ENCODE measurements around a stretch of chr9.

- PRO-cap, 7 experiments = no peak in any of the 7 experiments
- RAMPAGE, long total RNA, 2 experiments = no peak in any of the 2 experiments
Observed at GRCh38 chr9:107389568-107390115, 99.9 kb downstream of the KLF4 start.

DNA sequence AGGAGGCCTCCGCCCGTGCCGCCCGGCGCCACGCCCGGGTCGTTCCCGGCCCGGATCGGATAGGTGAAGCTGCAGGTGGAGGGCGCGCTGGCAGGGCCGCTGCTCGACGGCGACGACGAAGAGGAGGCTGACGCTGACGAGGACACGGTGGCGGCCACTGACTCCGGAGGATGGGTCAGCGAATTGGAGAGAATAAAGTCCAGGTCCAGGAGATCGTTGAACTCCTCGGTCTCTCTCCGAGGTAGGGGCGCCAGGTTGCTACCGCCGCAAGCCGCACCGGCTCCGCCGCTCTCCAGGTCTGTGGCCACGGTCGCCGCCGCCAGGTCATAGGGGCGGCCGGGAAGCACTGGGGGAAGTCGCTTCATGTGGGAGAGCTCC is 1.7 kb downstream of the KLF4 start:
- PRO-cap, 7 experiments = peak in 1 of 7 experiments; most common minus-strand start position 302 of the sequence (in 1)
- RAMPAGE, long total RNA, 2 experiments = no peak in any of the 2 experiments

GRCh38 chr9:107614618-107615275 is 125.2 kb upstream of the KLF4 start:
- PRO-cap, 7 experiments = no peak in any of the 7 experiments
- RAMPAGE, long total RNA, 2 experiments = no peak in any of the 2 experiments

DNA sequence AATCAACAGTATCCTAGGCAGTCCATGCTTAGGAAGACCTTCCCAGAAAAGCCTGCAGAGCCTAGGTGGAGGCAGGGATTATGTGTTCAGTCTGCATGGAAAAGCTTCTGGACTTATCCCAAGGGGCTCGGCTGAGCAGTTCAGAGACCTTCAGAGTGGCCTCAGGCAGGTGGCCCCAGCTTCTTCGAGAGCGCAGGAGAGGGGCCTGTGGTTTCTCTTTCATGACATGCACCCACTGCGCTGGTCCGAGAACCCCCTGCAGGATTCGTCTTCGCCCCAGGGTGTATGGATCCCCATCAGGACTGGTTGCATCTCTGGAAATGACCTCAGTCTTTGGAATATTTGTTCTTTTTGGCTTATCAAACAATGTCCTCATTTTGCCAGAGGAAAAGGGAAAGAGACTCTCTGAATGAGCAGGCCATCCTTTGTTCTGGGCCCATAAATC is 177.8 kb upstream of the KLF4 start:
- PRO-cap, 7 experiments = peak in 1 of 7 experiments; most common minus-strand start position 321 of the sequence (in 1)
- RAMPAGE, long total RNA, 2 experiments = no peak in any of the 2 experiments

GRCh38 chr9:107711406-107712216 is 222.0 kb upstream of the KLF4 start:
- PRO-cap, 7 experiments = no peak in any of the 7 experiments
- RAMPAGE, long total RNA, 2 experiments = no peak in any of the 2 experiments

GRCh38 chr9:107737665-107738873 is 248.5 kb upstream of the KLF4 start:
- PRO-cap, 7 experiments = peak in 5 of 7 experiments; most common plus-strand start chr9:107738223 (in 5); most common minus-strand start chr9:107738351 (in 1)
- RAMPAGE, long total RNA, 2 experiments = no peak in any of the 2 experiments

DNA sequence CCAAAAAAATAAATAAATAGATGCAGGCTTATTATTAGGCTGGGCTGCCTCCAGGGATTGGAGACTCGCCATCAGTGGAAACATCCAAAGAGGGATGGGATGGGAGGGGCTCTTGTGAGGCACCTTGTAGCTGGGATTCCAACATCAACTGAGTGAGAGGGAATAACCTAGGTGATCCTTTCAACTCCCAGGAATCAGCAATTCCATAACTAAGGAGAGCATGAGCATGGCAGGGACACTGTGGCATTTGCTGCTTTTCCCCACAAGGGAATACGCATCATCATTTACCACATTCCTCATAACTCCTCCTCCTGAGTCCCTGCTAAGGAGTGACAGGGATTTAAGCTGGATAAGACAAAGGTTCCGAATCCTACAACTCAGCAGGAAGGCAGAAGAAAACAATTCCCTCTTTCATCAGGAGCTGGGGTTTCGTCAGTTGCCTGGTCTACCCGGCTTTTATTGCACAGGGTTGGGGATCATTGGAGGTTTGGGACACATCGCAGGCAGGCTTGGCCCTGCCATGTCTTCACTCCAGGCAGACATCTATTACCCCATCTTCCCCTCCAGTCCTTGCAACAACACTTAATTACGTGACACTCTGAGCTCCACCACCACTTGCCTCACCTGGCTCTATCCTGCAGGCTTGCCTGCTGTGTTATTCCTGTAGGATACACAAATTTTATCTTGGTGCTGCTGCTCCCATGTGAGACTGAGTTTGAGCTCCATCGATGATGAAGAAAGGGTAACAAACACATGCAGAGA is 562.9 kb upstream of the KLF4 start:
- PRO-cap, 7 experiments = no peak in any of the 7 experiments
- RAMPAGE, long total RNA, 2 experiments = no peak in any of the 2 experiments

GRCh38 chr9:108156368-108156990 is 666.9 kb upstream of the KLF4 start:
- PRO-cap, 7 experiments = no peak in any of the 7 experiments
- RAMPAGE, long total RNA, 2 experiments = no peak in any of the 2 experiments

DNA sequence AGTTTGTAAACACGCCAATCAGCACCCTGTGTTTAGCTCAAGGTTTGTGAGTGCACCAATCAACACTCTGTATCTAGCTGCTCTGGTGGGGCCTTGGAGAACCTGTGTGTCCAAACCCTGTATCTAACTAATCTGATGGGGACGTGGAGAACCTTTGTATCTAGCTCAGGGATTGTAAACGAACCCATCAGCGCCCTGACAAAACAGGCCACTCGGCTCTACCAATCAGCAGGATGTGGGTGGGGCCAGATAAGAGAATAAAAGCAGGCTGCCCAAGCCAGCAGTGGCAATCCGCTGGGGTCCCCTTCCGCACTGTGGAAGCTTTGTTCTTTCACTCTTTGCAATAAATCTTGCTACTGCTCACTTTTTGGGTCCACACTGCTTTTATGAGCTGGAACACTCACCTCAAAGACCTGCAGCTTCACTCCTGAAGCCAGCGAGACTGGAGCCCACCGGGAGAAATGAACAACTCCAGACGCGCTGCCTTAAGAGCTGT is 461.6 kb downstream of the ACTL7B start:
- PRO-cap, 7 experiments = no peak in any of the 7 experiments
- RAMPAGE, long total RNA, 2 experiments = no peak in any of the 2 experiments

DNA sequence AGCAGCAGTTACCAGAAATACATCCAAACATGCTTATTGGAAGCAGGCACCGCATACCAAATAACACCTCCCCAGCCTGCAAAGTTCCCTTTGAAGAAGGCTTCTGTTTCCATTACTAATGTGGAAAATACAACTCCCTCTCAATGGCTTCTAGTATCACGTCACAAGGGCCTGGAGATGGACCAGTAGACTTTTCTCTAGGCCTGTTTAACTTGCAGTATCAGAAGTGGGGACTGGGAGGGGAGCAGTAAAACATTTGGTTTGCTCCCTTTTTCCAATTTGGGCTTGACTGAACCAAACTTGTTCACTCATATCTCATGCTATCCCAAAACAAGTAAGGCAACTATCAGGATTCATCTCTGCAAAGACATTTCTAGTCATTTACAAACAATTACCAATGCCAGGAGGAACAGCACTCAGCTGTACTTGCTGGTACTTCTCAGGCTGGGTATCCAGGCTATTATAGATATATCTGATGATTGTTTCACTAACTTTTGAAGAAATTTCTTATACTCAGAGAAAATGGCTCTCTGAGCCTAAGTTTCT is 20.6 kb downstream of the TMEM245 start:
- PRO-cap, 7 experiments = peak in 5 of 7 experiments; most common plus-strand start position 220 of the sequence (in 5); most common minus-strand start position 65 of the sequence (in 3)
- RAMPAGE, long total RNA, 2 experiments = no peak in any of the 2 experiments

DNA sequence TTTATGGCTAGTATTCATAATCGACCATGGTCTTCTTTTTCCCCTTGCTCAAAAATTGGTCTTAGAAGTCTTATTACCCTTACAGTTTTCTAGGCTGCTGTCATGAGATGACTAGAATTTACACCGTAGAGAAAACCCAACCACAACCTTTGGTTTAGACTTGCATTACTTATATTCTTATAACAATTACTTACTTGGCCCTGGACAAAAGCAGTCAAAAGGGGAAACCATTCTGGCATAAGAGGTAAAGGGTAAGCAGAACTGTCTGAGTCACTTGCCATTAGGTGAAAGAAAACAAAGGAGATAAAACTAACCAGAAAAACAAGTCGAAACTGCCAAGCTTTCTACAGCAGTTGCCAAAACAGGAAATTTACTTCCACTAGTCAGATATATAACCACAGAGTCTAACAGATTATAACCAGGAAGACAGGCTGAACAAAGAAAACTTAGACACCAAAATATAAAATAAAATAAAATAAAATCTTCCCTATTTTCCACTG is 17.9 kb downstream of the TMEM245 start:
- PRO-cap, 7 experiments = peak in 2 of 7 experiments; most common plus-strand start position 421 of the sequence (in 2); most common minus-strand start position 286 of the sequence (in 1)
- RAMPAGE, long total RNA, 2 experiments = no peak in any of the 2 experiments

DNA sequence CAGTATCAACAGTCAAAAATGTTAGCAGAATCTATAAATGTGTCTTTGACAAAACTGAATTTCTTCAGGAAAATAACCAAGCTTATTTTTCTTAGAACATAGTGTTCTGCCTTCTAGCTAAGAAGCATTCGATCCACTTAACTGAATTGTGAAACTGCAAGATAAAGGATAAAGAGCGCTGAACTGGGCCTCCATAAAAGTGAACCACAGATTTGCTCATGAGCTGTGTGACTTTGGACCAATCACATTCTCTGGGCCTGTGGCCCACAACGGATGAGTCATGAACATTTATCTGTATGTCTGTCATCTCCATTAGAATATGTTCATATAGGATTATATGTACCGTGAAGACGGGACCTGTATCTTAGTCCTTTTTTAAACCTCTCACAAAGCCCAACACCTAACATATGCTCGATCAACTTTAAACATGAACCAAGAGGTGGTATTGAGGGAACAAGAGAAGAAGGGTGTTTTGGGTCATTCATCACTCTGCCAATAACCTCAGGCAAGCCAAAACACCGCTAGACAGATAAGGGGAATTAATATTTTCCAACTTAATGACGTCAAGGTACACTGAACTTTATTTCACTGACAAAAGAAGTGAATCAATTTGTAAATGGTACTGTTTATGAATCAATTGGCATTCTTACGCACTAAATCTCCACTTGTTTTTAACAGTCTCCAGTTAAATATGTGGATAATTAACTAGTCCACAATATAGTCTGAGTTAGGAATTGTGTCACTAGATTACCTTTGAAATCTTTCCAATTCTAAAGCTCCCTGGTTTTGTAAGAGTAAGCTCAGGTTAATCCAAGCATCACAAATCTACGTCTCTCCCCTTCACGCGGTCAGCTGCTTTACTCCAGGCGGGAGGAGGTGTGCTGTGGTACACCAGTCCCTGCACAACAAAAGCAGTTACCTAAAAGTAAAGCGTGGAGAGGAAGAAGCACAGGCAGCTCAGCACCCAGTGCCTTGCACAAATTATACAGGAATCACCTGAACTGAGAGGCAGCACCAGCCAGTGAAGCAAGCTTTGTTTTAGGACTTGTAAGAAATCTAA is 1.6 kb downstream of the TMEM245 start:
- PRO-cap, 7 experiments = peak in 4 of 7 experiments; most common plus-strand start position 149 of the sequence (in 1); most common minus-strand start position 143 of the sequence (in 4)
- RAMPAGE, long total RNA, 2 experiments = no peak in any of the 2 experiments

DNA sequence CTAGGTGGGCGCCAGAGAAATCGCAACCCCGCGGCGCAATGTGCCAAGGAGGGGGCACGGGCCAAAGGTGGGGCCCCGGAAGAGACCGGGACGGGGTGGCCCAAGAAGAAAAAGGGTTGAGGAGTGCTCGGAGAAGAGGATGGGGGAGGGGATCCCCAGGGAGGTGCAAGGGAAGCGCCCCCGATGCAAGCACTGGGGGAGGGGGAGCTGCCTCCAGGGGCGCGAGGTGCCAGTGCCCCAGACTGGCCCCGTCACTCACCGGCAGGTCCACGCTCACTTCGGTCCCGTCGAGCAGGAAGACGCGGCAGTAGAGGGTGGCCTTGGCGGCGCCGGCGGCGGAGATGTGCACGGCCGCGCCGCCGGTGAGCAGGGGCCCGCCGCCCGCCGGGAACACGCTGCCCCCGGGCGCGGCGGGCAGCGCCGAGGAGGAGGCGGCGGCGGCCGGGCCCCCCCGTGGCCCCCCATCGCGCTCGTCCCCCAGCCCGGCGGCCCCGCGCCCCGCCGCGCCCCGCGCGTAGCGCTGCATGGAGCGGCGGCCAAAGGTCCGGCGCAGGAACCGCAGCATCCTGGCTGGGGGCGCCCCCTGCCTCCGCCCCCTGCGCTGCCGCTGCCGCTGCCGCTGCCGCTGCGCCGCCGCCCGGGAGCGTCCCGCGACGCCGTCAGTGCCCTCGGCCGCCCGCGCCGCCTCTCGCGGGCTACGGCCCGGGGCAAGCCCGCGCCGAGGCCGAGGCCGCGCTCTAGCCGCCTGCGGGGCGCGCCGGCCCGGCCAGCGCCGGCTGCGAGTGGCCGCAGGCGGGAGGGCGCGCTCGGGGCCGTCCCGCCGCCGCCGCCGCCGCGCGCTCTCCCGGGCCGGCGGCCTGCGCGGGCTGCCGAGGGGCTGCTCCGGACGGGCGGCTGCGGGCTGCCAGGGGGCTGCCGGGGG is 716 bp downstream of the EPB41L4B start:
- PRO-cap, 7 experiments = peak in 5 of 7 experiments; most common plus-strand start position 643 of the sequence (in 4); most common minus-strand start position 526 of the sequence (in 3)
- RAMPAGE, long total RNA, 2 experiments = no peak in any of the 2 experiments

DNA sequence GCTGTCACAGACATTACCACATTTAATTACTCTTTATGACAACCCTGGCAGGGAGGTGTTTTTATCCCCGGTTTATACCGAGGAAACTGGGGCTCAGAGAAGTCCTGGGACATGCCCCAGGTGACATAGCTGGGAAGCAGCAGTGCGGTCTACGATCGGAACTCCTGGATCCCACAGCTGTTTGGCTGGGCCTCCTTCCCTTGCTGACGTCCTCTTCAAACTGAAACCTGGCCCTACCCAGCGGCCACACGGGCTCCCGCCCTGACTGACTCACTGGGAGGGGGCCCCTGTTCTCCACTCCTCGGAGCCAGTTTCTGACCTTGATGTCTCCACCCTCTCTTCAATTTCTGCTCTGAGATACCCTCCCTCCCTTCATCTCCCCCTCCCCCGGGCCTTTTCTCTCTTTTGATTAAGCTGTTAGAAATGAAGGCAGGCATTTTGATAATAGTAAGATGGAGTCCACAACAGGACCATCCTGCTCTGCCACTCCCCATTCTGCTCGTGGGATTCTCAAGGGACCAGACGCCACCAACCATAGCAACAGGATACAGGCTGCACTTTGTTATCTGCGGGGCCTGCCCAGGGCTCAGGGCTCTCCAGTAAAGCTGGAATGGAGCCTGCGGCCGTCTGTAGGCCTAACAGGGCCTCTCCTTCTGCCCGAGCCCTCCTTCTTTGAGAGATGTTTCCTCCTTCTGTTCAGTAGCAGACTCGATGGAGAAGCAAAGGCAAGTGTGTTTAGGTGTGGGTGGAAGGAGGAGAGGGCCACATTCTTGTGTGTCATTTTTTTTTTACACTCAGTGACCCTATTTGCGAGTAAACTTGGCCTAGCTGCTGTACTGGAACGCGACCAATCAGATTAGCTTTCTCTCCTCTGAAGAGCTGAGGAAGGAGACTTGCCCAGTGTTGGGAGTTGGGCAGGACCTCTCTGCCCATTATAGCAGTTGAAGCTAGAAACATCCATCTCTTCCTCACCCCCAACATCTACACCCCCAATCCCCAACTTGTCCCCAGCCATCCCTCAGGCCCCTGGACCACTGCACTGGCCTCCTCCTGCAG is 8.7 kb upstream of the EPB41L4B start:
- PRO-cap, 7 experiments = peak in 7 of 7 experiments; most common plus-strand start position 297 of the sequence (in 4); most common minus-strand start position 222 of the sequence (in 7)
- RAMPAGE, long total RNA, 2 experiments = no peak in any of the 2 experiments

DNA sequence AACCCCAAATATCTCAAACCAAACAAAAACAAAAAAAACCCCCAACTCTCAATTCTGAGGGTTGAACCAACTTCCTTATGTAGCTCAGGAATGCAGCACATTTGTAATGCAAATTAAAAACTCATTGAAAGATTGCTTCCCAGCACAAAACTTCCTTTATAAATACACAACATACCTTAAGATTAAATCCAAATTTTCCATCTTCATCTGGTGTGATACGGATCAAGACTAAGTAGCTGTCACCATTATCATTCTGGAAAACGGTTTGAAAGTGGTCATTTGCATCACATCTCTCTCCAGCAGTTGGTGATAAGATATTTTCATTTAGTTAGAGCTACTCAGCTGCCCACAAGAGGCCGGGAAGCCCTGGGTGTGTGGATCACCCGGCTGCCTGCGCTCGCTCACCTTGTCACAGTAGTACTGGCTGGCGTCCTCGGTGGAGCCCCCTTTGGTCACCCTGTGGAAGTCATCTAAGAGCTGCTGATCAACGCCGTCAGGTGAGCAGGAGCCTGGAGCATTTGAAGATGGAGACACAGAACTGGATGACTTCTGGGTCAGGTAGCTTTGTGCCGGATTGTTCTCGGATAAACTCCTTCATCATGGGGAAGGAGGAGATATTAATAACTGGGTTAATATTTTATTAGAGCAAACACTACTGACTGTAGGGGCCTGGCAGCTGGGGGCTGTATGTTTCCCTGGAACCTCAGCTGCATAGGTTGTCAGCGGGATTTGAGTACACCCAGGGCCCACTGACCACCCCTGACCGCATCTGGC is 88.1 kb downstream of the PTPN3 start:
- PRO-cap, 7 experiments = no peak in any of the 7 experiments
- RAMPAGE, long total RNA, 2 experiments = no peak in any of the 2 experiments

DNA sequence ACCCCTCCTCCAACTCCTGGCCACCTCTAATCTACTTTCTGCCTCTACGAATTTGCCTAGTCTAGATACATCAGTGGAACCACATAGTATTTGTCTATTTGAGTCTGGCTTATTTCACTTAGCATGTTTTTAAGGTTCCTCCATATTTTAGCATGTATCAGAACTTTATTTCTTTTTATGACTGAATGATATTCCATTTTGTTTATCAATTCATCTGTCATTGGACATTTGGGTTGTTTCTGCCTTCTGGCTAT is 19.0 kb downstream of the PTPN3 start:
- PRO-cap, 7 experiments = no peak in any of the 7 experiments
- RAMPAGE, long total RNA, 2 experiments = no peak in any of the 2 experiments

DNA sequence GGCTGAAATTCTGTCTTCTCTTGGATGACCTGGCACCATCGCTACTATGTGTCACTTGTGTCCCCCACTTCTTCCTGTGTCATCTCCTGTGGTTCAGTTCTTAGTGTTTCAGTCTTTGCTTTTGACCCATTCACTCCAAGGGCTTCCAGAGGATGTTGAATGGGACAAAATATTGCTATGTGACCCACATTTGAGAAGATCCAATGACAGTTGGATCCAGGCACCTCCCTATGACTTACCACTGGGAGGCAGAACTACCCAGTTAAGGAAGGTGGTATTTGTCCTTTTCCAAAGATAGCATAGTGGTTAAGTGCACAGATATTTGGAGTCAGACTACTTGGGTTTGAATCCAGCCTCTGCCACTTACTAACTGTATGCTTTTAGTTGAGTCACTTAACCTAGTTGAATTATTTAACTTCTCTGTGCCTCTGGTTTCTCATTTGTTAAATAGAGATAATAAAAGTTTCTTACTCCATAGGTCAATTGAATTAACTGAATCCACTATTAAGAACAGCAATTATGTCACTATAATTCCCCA is 74.5 kb upstream of the PALM2AKAP2 start:
- PRO-cap, 7 experiments = no peak in any of the 7 experiments
- RAMPAGE, long total RNA, 2 experiments = no peak in any of the 2 experiments

DNA sequence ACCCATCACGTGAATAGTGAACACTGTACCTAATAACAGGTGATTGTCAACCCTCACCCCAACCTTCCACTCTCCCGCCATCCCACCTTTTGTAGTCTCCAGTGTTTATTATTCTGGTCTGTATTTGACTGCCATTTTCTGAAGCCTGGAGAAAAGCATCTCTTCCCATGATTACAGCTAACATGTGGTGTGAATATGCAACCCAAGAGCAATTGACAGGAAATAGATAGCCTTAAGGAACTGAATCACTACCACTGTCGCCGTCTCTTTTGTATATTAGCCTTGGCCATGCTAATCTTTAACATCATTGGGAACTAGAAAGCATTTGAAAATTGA is 43.3 kb upstream of the PALM2AKAP2 start:
- PRO-cap, 7 experiments = no peak in any of the 7 experiments
- RAMPAGE, long total RNA, 2 experiments = no peak in any of the 2 experiments

DNA sequence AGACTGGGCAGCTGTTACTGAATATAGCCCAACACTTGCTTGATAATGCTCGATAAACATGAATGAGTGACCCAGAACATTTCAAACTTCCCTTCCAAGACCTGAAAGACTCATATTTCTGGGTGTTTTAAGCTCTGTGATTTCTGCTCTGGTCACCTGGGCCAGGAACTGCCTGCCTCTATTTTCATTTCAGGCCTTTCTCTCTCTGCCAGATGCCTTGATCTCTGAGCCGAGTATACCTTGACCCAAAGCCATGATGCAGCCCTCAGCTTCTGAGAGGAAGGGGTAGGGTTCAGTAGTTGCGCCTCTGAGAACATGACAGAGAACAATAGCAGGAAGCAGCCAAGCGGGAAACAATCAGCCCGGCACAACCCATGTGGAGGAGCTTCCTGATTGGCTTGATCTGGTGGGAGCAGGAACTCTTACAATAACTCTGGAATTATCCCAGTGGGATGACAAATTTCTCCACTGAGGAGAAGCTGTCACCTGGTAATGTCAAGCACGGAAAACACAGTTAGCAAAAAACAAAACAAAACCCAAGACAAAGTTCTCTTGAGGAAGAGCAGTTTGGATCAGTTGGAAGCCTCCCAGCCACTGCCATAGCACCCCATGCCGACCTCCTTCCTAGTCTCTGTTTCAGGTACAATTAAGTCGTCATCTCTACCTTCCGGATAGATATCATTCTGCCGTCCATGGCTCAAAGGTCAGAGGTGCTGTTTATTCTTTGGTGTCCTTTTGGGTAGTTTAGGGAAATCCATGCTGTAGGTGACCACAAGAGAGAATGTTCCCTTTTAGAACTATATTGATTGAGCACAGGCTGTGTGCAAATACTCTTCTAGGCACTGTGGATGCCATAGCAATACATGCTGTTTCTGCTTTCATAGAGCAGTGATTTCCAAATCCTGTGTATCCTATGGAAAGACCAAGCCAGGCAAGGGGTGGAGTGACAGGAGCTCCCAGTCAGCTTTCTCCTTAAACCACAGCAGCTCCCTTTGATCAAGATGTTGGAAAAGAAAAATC is 127.6 kb downstream of the PALM2AKAP2 start:
- PRO-cap, 7 experiments = peak in 1 of 7 experiments; most common plus-strand start position 544 of the sequence (in 1)
- RAMPAGE, long total RNA, 2 experiments = no peak in any of the 2 experiments

DNA sequence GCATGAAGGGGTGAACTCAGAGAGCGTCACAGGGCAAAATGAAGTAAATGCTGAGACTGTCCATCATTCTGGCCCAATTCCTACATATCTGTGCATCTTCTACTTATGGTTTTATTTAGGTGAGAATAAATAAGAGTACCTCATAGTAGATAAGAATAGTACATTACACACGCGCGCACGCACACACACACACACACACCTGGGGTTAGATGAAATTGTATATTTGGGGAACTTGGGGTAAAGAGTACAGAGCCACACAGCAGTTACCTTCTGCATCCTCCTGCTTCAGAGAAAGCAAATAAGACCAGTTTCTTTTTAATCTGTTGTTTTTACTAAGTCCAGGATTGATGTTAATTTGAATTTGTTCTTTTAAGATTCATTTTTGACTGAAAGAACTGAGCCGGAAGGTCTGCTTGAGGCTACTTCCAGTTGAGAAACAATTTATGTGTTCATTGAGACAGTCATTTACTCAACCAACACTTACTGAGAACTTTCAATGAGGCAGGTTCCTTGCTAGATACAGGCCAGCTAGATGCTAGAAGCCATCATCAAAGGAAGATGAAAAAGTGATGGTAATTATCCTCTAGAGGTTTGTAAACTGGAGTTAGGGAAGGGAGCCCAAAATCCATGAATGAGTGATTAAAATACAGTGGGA is 129.1 kb downstream of the PALM2AKAP2 start:
- PRO-cap, 7 experiments = no peak in any of the 7 experiments
- RAMPAGE, long total RNA, 2 experiments = no peak in any of the 2 experiments

Data from ovary (tissue), 7 donors.